Left colon (tissue), 1 donor: ENCODE measurements around a stretch of chr12.

- PRO-cap = bidirectional peak, plus-strand start at chr12:121813398, minus-strand start at chr12:121813409
These were observed 9.4 kb downstream of the SETD1B start for GRCh38 chr12:121813114-121813653.

DNA sequence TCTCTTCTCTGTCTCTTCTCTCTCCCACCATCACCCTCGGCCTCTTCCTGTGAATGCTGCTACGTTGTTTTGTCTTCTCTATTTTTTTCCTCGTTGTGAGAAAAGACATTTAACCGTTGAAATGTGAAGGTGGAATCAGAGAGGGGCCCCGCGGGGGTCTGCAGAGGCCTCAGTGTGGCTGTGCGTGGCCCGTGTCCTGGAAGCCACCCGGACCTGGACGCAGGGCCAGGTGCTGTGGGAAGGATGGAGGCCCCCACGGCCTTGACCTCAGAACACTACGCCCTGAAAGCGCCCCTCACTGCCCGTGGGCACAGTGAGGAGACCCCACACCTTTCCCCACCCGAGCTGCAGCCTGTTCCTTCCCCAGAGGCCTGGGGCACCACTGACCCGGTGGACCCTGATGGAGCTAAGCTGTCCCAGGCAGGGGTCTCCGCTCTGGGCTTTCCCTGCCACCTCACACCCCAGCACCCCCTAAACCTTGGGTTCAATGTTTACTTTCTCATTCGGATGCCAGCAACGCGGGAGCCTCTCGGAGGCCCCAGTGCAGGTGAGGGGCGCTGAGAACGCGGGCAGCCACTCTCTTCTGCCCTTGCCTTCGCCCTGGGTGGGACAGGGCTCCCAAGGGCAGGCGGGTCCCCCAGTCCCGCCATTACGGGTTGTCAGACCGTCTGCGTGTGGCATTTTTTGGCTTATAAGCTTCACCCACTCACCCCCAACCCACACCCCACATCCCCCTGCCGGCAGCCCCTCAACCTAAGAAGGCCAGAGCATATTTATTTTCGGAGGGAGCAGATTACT is 26.9 kb downstream of the SETD1B start:
- PRO-cap = unidirectional peak, plus-strand start at position 554 of the sequence

DNA sequence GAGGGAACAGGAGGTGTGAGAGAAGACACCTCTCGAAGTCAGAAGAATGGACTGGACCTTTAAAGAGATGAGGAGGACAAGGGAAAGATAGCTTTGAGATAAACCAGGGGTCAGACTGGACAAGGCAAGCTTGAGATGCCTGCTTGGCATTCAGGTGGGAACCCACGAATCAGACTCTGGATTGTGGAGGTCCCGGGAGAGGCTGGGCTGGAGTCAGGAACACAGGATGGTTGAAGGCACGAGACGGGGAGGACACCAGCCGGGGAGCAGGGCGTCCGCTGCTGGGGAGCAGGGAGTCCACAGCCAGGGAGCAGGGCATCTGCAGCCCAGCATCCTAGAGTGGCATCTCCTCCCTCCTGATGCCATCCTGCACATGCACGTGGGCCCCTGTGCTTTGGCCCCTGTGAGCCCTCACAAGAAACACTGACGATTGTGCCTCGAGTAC is 44.9 kb downstream of the CFAP251 start:
- PRO-cap = no peak

- PRO-cap = no peak
These were observed 7.5 kb downstream of the MLXIP start for GRCh38 chr12:122085807-122086629.

GRCh38 chr12:122278251-122279265 is 12.3 kb upstream of the VPS33A start:
- PRO-cap = no peak

DNA sequence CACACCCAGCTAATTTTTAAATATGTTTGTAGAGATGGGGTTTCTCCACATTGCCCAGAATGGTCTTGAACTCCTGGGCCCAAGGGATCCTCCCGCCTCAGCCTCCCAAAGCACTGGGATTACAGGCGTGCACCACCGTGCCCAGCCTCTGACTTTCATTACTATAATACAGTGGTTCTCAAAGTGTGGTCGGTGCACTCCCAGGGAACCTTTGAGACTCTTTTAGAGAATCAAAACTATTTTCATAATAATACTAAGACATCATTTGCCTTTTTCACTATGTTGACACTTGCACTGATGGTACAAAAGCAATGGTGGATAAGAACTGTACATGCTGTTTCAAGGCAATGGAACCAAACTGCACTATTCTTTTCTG is 35.4 kb downstream of the CLIP1 start:
- PRO-cap = no peak

- PRO-cap = no peak
These were observed 9.6 kb downstream of the CLIP1 start for GRCh38 chr12:122412821-122413247.

- PRO-cap = no peak
These were observed 24.9 kb downstream of the ZCCHC8 start for GRCh38 chr12:122475546-122476516.

DNA sequence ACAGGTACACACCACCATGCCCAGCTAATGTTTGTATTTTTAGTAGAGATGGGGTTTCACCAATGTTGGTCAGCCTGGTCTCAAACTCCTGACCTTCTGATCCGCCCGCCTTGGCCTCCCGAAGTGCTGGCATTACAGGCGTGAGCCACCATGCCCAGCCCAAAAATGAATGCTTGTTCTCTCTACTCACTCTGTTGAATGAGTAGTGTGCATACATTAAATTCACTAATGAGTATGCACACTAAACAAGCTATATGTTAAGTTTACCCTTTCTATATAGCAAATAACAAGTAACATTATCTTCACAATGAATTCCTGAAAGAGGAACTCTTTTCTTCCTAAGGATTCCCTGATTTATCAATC is 11.2 kb upstream of the ZCCHC8 start:
- PRO-cap = no peak

DNA sequence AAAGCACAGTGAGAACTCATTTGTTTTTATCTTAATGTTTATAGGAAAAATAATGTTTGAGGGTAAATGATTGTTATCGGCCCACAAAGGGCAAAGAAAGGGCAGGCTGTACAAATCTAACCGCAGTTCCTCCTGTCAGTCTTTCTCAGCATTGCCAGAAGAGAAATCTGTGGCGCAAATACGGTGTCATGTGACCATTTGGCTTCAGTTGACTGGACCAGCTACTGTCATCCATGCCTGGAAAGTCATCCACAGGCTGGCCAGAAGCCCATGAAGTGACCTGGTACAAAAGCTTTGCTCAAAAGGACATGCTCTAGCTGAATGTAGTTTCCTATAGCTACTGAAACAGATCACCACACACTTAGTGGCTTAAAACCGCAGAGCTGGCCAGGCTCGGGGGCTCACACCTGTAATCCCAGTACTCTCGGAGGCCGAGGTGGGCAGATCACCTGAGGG is 43.6 kb downstream of the HCAR2 start:
- PRO-cap = no peak

DNA sequence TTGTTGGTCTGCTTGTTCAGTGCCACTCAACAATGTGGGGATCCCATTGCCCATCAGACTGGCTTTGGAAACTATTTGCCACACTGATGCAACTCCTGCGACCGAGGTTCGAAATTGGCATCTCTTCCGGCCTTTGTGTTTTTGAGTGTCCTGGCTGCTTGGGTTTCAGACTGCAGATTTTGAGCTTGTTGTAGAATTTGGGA is 1.5 kb downstream of the HCAR1 start:
- PRO-cap = no peak

- PRO-cap = bidirectional peak, plus-strand start at chr12:122894853, minus-strand start at chr12:122894767
These were observed 1.5 kb downstream of the VPS37B start for GRCh38 chr12:122894328-122895014.

DNA sequence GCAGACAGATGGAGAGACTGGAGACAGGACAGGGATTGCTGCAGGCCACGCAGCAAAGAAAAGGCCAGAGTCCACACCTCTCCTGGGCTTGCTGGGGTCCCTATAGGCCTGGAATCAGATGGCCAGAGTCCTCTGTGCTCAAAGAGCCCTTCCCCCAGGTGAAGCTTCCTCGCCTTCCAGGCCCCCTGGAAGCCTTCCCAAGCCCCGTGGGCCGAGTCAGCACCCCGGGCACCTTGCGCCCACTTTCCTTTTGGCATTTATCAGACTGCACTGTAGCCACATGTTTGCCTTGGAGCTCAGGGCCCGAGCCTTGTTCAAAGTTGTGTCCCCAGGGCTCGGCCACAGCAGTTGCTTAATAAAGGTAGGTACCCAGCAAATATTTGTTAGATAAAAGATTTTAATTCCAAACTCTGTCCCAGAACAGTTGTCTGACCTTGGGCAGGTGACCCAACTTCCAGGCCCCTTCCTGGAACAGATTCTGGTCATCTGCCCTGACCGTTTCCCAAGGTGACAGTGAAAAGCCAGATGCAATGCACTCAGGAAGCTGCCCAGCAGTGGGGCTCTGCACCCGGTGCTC is 81.4 kb downstream of the PITPNM2 start:
- PRO-cap = no peak

GRCh38 chr12:123115393-123116097 is 35.3 kb downstream of the PITPNM2 start:
- PRO-cap = no peak

- PRO-cap = bidirectional peak, plus-strand start at chr12:123131739, minus-strand start at chr12:123131614; bidirectional peak, plus-strand start at chr12:123132347, minus-strand start at chr12:123132060
These were observed 19.2 kb downstream of the PITPNM2 start for GRCh38 chr12:123131375-123132486.

DNA sequence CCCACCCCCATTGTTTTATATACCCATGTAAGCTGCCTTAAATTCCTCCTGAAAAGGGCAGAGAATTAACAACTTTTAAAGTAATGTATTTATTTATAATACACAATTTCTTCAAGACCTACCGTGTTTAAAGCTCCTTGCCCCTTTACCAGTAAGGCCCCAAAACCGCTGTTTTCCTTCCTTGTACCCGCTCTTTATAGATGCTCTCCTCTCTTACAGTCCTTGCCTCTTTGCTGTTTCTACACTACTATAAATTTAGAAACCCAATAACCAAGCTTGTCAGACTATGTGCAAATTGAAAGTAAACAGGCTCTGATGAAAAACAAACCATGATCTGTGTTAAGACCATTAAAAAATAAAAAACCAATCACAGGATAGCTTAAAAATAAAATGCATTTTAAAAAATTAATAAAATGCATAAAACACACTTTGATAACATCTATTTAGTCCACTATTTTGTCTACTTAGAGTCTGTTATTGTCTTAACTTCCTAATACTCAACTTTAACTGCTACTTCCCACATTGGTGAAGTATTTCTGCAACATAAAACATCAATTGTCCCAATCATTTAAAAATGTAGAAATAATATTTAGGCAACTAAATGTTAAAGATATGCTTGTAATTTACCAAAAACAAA is 3.8 kb downstream of the MPHOSPH9 start:
- PRO-cap = no peak

GRCh38 chr12:123388876-123389604 is 5.1 kb downstream of the KMT5A start:
- PRO-cap = bidirectional peak, plus-strand start at chr12:123388959, minus-strand start at chr12:123388688; unidirectional peak, plus-strand start at chr12:123389322

DNA sequence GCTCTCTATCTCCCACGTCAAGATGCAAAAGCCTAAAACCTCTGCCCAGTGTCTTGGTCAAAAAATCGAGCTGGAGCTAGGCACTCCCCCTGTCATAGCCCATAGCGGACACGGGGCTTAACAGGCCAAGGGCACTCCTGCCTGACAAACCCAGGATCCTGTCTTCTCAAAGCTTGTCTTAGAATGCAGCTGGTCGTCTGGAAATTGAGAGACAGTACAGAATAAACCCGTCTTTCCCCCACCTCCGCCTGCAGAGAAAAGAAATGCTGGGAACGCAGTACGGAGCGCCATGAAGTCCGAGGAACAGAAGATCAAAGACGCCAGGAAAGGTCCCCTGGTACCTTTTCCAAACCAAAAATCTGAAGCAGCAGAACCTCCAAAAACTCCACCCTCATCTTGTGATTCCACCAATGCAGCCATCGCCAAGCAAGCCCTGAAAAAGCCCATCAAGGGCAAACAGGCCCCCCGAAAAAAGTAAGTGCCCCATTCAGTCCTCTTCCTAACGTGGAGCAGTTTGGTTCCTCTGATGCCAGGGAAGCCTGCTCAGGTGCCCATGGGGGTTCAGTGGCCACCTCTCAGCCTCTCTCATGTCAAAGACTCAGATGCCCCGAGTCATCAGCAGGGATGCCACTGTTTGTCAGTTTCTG is 11.0 kb downstream of the KMT5A start:
- PRO-cap = no peak

GRCh38 chr12:123435859-123436352 is 578 bp downstream of the RILPL2 start:
- PRO-cap = no peak

- PRO-cap = no peak
These were observed 26.1 kb downstream of the SNRNP35 start for GRCh38 chr12:123484056-123484458.